Cerebellum (tissue), 5 donors: ENCODE data around the genes NLRP1, AIPL1, SLC13A5, ASGR2, DLG4 and ACAP1.

- PRO-cap, 3 experiments: no peak in any of the 3 experiments
- RAMPAGE, long total RNA: no peak
Observed at GRCh38 chr17:5541526-5542274, 40.9 kb upstream of the ENSG00000286190 start.

- PRO-cap, 3 experiments: peak in 3 of 3 experiments; most common minus-strand start chr17:5584465 (in 1)
- RAMPAGE, long total RNA: start-site peak on the minus strand at chr17:5584462-5584811, 33 and 13 reads in 2 replicates
Observed at GRCh38 chr17:5584210-5584996, at the start of gene NLRP1. Gene NLRP1 (minus strand): TSS chr17:5584509.

GRCh38 chr17:6178727-6179104, 108.5 kb downstream of the WSCD1 start:
- PRO-cap, 3 experiments: no peak in any of the 3 experiments
- RAMPAGE, long total RNA: no peak

- PRO-cap, 3 experiments: no peak in any of the 3 experiments
- RAMPAGE, long total RNA: no peak
Observed at GRCh38 chr17:6374896-6375311, 60.0 kb downstream of the AIPL1 start.

GRCh38 chr17:6434922-6435239, at the start of gene AIPL1:
Gene AIPL1 (minus strand): TSS chr17:6435121.
- PRO-cap, 3 experiments: no peak in any of the 3 experiments
- RAMPAGE, long total RNA: no peak

GRCh38 chr17:6452763-6453682, 8.8 kb downstream of the PIMREG start:
- PRO-cap, 3 experiments: peak in 1 of 3 experiments; most common minus-strand start chr17:6452988 (in 1)
- RAMPAGE, long total RNA: no peak

GRCh38 chr17:6492776-6493451, 48.7 kb downstream of the PIMREG start:
- PRO-cap, 3 experiments: no peak in any of the 3 experiments
- RAMPAGE, long total RNA: no peak

DNA sequence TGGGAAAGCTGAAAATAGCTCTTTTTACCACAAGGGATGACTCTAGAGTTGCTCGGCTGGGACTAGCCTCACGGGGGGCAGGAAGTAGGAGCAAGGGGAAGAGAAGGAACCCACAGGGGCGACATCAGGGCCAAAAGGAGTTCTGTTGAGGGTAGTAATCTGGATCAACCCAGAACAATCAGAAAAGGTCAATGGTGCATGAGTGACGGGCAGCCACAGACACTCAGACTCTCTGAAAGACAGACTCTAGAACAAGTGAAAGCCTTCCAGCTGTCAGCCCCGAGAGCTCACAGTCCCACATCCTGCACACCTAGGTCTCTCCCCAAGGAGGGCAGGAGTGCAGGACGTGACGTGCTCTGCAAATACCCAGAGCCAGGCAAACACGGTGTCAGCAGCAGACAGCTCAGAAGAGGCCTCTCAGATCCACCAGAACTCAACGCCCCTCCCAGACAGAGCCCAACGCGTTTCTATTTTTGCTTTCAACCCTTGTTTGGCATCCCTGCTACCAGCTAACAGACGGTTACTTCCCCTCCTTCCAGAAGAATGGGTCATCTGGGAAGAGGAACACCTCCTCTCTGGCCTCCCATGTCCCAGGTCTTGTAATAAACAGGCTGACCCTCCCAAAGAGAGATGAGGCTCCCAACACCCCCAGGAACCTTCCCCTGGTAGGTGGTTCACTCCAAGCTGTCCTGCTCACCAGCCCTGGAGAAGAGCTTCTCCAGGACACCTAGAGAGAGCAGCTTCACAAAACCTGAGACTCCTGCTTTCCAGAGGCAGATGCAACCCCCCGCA, 7.7 kb downstream of the PITPNM3 start:
- PRO-cap, 3 experiments: peak in 2 of 3 experiments; most common plus-strand start position 538 of the sequence (in 1); most common minus-strand start position 400 of the sequence (in 2)
- RAMPAGE, long total RNA: no peak

DNA sequence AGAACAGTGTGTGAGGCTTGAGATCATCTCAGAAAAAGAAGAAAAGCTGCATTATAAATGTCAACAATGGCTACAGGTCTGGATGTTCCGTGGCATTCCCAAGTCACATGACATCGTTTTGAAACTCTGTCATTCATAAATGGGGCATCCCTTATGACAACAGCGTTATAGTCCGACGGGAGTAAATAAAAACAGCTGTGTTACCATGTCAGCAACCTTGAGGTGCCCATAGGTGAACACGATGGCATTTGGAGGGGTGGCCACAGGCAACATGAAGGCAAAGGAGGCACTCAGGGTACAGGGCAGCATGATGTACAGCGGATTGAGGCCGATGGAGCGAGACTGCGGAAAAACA, 25.9 kb downstream of the SLC13A5 start:
- PRO-cap, 3 experiments: no peak in any of the 3 experiments
- RAMPAGE, long total RNA: no peak

DNA sequence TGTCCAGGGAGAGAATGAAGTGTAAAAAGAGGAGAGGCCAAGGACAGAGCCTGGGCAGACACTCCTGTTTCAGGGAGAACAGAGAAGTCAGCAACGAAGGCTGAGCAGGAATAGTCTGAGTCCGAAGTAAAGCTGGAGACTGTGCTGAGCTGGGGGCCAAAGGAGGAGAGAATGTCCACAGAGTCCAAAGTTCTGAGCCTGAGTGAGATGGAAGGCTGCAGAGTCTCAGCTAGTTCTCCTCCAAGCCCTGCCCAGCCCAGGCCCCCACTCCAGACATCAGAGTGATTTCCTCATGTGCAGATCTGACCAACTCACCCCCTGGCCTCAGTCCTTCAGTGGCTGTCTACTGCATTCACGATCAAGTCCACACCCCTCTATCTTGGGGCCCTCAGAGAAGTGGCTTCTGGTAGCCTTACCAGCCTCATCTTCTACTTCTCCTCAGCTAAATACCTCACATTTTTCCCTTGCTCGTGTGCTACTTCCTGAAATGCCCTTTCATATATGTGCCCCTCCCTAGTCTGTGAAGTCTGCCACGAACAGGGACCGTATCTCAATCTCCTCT, 21.6 kb downstream of the SLC13A5 start:
- PRO-cap, 3 experiments: no peak in any of the 3 experiments
- RAMPAGE, long total RNA: no peak

GRCh38 chr17:6712930-6714212, at the start of gene SLC13A5:
Gene SLC13A5 (minus strand): TSS chr17:6713369.
- PRO-cap, 3 experiments: no peak in any of the 3 experiments
- RAMPAGE, long total RNA: no peak

GRCh38 chr17:7037820-7038757, 2.3 kb downstream of the SLC16A13 start:
- PRO-cap, 3 experiments: no peak in any of the 3 experiments
- RAMPAGE, long total RNA: no peak

- PRO-cap, 3 experiments: no peak in any of the 3 experiments
- RAMPAGE, long total RNA: no peak
Observed at GRCh38 chr17:7114493-7115524, at the start of gene ASGR2. Gene ASGR2 (minus strand): TSS chr17:7114822.

DNA sequence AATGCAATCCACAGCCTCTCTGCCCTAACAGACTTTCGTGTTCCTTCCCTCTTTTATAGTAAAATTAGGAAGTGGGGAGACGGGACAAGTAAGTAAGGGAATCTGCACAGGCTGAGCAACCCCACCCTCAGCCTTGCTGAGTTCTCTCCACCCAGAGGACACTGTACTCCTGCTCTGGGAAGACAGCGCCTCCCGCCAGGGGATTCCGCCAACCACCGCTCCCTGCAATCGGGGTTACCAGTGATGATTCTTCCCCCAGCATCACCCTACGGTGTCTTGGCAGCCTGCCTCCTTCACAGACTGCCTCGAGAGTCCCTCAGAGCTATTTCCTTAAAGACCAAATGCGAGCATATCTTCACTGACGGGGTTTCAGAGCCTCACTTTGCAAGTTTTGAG, 22.6 kb upstream of the ASGR2 start:
- PRO-cap, 3 experiments: no peak in any of the 3 experiments
- RAMPAGE, long total RNA: no peak

DNA sequence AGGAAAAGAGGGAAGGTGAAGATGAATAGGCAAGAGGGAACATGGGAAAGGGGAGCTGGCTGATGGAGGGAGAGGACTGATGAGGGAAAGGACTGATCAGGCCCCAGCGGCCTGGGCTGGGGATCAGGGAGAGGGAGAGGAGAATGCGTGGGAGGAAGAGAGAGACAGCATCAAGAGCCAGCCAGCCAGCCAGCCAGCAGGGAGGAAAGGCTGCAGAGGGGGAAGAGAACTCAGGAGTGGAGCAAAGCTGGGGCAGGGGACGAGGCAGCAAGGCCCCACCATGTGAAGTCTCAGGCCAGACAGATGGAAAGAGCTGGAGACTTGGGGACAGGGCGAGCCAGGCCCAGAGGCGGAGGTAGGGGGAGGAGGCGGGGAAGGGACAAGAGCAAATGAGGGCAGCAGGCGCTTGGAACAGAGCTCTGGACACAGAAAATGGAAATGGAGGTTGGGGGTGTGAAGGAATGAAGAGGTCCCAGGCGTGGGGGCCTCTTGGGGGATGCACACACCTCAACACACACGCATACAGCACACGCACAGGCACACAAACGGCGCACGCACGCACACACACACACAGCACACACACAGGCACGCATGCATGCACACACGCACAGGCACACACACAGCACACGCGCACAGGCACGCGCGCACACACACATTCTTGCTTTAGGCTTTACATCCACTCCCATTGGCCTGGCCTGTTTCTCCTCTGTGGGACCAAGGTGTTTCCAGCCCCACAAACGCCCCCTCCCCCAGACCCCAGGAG, 10.1 kb downstream of the DLG4 start:
- PRO-cap, 3 experiments: peak in 2 of 3 experiments; most common plus-strand start position 170 of the sequence (in 1); most common minus-strand start position 305 of the sequence (in 2)
- RAMPAGE, long total RNA: no peak

DNA sequence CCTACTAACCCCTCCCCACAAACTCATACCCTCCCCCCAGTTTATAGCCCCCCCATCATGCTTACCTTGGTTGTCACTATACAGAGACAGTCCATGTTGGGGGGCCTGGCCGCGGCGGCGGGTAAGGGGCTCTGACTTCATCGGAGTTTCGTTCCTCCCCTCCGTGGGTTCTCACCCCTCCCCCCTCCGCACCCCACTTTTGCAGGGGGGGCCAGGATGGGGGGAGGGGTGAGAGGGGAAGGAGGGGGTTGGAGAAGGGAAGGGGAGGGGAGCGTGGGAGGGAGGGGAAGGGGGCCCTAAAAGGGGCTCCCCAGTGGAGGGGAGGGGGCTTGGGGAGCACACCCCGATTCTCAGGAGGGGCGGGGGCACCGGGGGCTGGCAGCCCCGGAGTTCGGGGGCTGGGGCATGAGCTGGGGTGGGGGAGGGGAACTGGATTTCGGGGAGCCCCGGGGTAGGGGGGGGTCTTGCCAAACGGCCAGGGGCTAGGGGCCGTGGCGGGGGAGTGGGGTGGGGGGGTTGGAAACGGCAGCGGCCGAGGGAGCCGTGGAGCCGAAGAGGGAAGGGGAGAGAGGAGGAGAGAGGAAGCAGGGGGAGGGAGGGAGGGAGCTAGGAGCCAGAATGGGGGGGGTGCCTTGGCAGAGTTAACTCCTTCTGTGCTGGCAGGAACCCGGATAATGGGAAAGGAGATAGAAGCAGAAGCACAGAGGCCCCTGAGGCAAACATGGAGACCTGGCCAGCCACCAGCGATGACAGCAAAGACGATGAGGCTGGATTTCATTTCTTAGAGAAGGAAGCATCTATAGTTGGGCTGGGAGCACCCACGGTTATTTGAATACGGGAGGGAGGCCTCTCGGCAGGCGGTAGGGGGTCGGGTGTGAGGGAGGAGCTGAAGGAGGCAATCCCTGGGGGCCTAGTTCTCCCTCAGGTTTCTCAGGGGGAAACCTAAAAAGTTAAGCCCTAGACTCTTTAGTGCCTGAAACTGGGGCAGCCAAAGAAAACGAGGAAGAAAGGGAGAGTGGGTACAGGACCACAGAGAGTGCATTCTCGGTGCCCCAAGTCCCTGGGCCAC, at the start of gene DLG4:
Gene DLG4 (minus strand): TSS at position 575 of the 1,069 bp plus-strand sequence.
- PRO-cap, 3 experiments: peak in 1 of 3 experiments; most common plus-strand start position 674 of the sequence (in 1); most common minus-strand start position 571 of the sequence (in 1)
- RAMPAGE, long total RNA: no peak

DNA sequence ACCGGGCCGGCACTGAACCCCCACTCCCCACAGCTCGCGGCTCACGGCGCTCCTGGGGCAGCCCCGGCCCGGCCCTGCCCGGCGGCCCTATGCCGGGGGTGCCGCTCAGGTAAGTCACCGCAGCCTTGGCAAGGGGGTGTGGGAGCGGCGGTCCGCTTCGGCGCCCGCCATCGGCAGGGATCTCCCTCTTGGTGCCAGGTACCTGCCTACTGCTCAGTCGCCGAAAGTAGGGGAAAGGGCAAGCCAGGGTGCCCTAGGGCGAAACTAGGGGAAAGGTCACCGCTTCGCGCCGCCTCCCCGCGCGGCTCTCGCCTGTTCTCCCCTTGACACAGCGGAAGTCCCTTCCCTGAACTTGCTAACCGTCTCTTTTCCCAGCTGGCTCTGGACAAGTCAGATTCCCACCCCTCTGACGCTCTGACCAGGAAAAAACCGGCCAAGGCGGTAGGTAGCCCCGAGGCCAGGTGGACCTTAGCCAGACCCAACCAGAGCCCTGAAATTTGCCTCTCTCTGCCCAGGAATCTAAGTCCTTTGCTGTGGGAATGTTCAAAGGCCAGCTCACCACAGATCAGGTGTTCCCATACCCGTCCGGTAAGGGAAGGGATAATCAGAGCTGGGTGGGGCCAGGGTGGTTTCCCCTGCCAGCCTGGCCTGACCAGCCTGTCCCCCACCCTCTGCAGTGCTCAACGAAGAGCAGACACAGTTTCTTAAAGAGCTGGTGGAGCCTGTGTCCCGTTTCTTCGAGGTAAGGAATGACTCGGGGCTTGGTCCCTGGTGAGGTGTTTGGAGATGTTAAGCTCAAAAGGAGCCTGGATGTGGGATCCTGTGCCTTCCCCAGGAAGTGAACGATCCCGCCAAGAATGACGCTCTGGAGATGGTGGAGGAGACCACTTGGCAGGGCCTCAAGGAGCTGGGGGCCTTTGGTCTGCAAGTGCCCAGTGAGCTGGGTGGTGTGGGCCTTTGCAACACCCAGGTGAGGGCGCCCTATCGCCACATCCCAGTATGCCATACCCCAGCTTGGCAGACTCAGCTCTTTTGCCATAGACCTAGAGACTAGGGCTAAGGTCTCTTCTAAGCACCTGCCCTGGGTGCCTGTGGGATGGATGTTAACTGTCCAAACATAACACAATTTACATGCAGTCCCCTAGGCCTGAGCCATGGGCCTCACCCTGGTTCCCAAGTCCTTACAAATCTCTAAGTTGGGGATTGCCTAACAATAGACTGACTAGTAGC, 766 bp downstream of the ACADVL start:
- PRO-cap, 3 experiments: peak in 1 of 3 experiments; most common minus-strand start position 343 of the sequence (in 1)
- RAMPAGE, long total RNA: no peak

DNA sequence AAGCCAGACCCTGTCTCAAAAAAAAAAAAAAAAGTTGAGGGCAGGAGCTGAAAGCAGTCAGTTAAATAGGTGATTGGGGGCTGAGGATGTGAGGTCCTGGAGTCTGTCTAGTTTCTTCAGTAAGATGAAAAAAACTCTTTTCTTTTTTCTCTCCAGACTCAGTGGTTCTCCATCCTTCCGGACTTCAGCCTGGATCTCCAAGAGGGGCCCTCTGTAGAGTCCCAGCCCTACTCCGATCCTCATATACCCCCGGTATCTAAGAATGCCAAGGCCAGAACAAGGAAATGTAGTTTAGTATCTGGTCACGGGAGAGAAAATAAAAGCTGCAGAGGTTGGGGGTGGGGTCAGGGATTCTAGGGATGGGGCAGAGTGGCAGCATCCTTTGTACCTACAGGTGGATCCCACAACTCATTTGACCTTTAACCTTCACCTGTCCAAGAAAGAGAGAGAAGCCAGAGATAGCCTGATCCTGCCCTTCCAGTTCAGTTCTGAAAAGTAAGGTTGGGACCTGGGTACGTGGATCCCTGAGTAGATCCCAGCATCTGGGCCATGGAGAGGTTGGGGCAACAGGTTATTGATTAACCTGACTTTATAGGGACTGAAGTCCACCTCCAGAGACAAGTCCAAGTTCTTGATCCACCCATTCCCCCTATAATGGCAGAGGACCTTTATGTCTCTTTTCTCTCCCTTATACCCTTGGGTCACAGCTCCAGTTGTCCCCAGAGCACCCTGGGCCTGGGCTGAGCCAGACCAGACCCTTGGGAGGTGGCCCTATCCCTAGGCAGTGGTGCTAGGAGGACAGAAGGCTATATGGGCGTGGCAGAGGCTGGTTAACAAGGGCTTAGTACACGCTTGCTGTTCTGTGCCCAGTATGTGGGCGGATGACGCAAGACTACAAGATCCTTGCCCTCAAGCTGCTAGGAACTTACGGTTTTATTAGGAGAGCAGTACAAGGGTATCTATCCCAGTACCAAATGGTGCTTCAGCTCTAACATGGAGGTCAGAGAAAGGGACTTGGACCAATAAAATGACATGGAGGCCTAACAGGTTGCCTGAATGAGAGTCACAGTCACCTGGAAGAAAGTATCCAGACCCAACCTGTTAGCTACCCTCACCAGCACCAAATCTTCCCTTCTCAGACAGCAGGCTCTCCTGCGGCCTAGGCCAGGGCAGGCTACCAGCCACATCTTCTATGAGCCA, 3.4 kb downstream of the CLDN7 start:
- PRO-cap, 3 experiments: no peak in any of the 3 experiments
- RAMPAGE, long total RNA: no peak

GRCh38 chr17:7328834-7329254, 291 bp downstream of the NEURL4 start:
- PRO-cap, 3 experiments: no peak in any of the 3 experiments
- RAMPAGE, long total RNA: no peak

DNA sequence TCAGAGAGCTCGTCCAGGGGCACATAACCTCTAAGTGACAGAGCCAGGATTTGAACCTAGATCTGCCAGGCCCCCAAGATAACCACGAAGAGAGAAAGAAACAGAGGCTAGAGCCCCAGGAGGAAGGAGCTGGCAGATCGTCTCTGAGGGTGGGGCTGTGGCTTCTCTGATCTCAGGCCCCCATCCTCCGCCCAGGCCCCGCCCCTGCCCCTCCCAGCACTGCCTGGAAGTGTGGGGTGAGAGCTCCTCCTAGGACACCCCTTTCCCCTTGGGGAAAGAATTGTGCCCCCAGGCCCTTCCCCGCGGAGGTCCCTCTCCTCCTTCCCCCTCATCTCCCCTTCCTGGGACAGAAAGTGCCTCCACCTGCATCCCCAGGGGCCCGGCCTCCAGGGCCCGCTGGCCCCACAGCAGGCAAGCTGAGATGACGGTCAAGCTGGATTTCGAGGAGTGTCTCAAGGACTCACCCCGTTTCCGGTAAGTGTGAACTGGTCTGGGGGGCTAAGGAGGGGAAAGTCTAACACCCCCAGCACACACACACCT, at the start of gene ACAP1:
Gene ACAP1 (plus strand): TSS at position 216 of the 540 bp plus-strand sequence.
- PRO-cap, 3 experiments: no peak in any of the 3 experiments
- RAMPAGE, long total RNA: no peak